ENCODE measurements around a stretch of chr13.

GRCh38 chr13:40494439-40494780 lies 172.0 kb downstream of the FOXO1 start:
- CAGE, long polyA plus RNA, result no peak
- RRBS, result no CpG with 5 or more reads among the region's 3 CpGs

GRCh38 chr13:40551185-40552359 lies 114.9 kb downstream of the FOXO1 start:
- CAGE, long polyA plus RNA, result no peak
- RRBS, result no CpG with 5 or more reads among the region's 10 CpGs

DNA sequence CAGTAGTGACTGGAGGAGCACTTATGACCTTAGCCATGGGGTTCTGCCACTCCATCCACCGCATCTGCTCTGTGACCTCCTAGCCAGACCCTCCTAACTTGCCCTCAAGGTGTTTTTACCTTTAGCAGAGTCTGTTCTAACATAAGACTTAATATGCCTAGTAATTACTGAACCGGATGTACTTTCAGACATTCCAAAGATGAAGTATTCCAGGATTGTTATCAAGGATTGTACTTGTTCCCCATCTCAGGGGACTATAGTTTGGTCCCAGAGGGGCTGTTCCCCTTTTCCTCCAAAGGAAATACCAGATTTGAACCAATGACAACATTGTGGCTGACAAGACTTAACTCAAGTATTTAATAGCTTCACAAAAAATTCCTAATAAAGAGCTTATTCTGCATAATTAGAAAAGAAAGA lies 111.1 kb downstream of the FOXO1 start:
- CAGE, long polyA plus RNA, result no peak
- RRBS, result no CpG with 5 or more reads among the region's 2 CpGs

- CAGE, long polyA plus RNA, result no peak
- RRBS, result no CpG with 5 or more reads among the region's 7 CpGs
Measured at GRCh38 chr13:40634371-40634855, 32.0 kb downstream of the FOXO1 start.

GRCh38 chr13:40776717-40777537 lies 5.9 kb upstream of the MRPS31 start:
- CAGE, long polyA plus RNA, result no peak
- RRBS, result no CpG with 5 or more reads among the region's 11 CpGs

- CAGE, long polyA plus RNA, result no peak
- RRBS, result no CpG with 5 or more reads among the region's 5 CpGs
Measured at GRCh38 chr13:40946174-40947052, 72.7 kb downstream of the ELF1 start.

DNA sequence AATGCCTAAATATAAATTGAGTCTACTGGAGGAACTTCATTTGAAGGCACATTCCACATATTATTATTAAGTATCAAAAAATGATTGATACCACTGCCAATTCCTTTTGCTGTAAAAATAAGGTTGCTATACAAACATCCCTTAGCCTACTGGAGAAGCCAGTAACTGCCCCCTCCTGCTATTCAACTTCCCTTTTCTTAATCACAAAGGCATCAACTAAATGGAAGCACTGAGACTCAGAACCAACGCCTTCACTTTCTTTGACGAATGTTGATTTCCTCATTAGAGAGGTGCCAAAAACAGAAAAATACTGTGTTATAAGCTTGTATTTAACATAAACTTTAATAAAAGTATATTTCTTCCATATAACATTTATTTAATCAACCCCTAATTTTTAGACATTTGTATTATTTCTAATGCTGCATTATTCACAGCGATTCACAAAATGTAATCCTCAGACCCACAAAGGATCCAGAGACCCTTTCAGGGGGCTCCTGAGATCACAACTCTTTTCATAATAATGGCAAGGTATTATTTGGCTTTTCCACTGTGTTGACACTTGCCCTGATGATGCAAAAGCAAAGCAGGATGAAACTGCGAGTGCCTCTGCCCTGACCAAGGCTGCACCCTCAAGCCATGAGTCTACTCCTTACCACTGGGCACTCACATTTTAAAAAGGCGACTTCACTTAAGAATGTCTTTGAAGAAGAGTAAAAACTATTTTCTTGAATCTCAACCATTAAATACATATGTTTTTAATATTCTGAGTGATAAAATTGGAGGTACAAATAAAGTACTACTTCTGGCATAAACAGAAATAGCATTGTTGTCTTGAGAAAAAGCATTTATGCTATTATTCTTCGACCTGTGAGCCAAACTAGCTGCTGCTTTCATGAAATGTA lies 11.5 kb downstream of the ELF1 start:
- CAGE, long polyA plus RNA, result no peak
- RRBS, result no CpG with 5 or more reads among the region's 6 CpGs

- CAGE, long polyA plus RNA, result no peak
- RRBS, result no CpG with 5 or more reads among the region's 6 CpGs
Measured at GRCh38 chr13:41034876-41035371, 15.8 kb upstream of the ELF1 start.

DNA sequence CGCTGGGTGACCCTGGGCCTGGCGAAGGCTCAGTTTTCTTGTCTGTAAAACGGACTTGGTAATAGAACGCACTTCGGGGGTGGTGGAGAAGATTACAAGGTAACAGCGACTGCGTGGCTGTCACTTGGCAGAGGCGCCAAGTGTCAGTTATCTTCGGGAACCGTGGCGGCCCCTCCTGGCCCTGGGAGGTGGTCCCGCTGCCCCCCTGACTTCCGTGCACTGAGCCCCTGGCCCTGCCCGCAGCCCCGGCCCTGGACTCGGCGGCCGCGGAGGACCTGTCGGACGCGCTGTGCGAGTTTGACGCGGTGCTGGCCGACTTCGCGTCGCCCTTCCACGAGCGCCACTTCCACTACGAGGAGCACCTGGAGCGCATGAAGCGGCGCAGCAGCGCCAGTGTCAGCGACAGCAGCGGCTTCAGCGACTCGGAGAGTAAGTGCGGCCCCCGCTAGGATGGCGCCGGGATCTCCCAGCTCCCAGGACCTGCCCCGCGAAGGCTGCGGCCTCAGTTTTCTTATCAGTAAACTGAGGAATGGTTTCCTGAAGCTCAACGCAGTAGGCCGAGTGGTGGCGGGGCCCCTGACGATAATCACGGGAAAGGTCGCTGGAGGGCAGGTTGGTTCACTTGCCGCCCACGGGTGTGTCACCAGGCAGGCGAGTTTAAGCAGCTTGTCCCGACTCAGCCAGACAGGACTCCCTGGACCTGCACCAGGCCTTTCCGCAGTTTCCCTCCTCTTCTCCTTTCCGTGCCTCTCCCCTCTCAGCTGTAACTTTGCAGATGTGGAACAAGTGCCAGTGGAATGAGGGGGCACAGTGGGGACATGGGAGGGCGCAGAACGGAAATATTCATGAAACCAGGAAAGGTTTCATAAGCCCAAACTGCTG lies 933 bp downstream of the RGCC start:
- CAGE, long polyA plus RNA, result no peak
- RRBS, result no CpG with 5 or more reads among the region's 61 CpGs

DNA sequence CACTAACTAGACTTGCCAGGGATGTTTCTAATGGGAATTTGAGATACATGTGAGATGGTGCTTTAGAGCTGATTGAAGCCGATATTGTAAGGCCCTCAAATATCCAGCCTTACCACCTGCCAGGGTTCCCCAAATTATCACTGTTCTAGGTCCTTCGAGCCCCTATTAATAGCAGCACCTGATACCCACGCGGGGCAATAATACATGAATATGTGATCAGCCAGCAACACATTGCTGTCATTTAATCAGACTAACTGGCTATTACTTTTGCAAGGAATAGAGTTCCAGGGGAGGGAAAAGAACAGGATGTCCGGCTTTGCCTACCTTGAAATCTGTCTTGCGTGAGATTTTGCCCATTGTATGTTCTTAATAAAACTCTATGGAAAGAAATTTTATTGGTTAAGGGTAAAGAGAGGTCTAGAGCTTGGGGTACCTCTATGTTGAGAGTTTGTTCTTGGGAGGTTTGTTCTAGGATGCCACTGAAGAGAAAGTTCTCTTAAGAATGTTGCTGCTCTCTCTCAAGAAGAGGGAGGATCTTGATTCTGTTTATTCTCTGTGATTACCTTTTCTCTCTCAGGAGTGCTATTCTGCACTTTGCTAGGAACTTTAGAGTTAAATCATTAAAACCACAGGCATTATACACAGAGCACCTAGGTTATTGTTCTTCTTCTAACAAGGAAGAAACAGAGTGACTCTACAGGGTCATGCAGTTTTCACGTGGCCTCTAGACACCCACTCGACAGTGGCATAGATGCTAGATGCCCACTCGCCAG lies 5.3 kb downstream of the RGCC start:
- CAGE, long polyA plus RNA, result no peak
- RRBS, result no CpG with 5 or more reads among the region's 9 CpGs

DNA sequence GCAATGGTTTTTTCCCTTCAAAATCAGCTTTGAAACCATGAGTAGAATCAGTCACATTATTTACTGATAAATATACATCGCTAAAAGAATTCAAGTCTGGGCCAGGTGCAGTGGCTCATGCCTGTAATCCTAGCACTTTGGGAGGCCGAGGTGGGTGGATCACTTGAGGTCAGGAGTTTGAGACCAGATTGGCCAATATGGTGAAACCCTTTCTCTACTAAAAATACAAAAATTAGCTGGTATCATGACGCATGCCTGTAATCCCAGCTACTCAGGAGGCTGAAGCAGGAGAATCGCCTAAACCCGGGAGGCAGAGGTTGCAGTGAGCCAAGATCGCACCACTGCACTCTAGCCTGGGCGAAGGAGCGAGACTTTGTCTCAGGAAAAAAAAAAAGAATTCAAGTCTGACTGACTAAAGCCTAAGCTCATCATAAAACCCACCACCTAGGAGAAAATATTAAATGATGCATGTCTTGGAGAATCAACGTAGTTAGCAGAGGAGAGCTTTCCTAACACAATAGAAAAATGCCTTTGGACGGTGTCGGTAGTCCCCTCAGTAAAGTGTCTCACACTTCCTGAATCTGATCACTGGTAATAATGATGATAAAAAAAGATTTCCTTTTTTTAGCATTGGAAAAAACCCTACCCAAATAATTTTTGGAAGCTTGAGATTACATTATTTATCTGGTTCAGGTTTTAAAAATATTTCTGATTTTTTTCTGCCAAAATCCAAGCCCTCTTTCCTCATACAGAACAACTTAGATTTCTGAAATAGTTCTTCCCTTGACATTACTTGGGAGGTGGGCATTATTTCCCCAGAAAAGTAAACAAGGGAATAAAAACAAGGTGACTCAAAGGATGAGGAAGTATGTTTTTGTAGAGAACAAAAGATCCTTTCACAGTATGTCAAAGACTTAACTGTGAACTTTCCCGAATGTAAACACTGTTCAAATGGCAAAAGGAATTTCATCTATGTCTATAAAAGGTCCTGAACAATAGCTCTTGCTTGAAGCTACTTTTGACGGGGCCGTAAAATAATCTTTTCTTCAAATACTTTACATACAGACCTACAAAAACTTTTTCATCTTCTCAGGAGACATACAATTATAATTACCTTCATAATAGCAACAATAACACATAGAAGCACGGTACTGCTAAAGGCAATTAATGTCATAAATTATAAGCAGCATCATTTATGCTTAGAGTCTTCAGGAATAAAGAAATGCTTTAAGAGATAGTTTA lies 190.7 kb downstream of the RGCC start:
- CAGE, long polyA plus RNA, result no peak
- RRBS, result no CpG with 5 or more reads among the region's 15 CpGs

DNA sequence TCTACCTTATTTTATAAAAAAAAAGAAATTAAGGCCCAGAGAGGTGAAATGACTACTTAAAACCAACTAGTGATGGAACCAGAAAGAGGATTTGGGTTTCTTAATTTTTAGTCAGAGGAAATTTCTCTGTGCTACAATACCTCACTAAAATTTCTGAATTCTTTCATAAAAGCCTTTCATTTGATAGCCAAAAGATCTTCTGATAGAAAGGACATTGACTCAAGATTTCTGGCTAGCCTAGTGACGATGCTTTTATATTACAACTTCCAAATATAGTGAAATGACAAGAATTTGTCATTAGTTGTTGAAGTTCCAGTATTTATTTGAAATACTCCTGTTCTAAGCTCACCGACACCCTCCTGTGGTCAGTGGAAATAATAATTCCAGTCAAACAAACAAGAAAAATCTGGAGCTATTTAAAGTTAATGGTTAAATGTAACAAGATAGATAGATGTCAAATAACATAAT lies 195.3 kb downstream of the RGCC start:
- CAGE, long polyA plus RNA, result no peak
- RRBS, result no CpG with 5 or more reads among the region's 2 CpGs

- CAGE, long polyA plus RNA, result no peak
- RRBS, result no CpG with 5 or more reads among the region's 8 CpGs
Measured at GRCh38 chr13:41891361-41891874, 69.5 kb downstream of the VWA8 start.

GRCh38 chr13:41961762-41962160 lies 852 bp upstream of the VWA8 start:
- CAGE, long polyA plus RNA, result no peak
- RRBS, result no CpG with 5 or more reads among the region's 2 CpGs

- CAGE, long polyA plus RNA, result no peak
- RRBS, result no CpG with 5 or more reads among the region's 5 CpGs
Measured at GRCh38 chr13:42011618-42011876, 36.9 kb upstream of the DGKH start.

- CAGE, long polyA plus RNA, result no peak
- RRBS, result no CpG with 5 or more reads among the region's 9 CpGs
Measured at GRCh38 chr13:42063937-42064689, 15.7 kb downstream of the DGKH start.

GRCh38 chr13:42720397-42721033 lies 60.9 kb upstream of the FAM216B start:
- CAGE, long polyA plus RNA, result no peak
- RRBS, result no CpG with 5 or more reads among the region's 10 CpGs

- CAGE, long polyA plus RNA, result no peak
- RRBS, result no CpG with 5 or more reads among the region's 15 CpGs
Measured at GRCh38 chr13:42872509-42873070, 91.2 kb downstream of the FAM216B start.

DNA sequence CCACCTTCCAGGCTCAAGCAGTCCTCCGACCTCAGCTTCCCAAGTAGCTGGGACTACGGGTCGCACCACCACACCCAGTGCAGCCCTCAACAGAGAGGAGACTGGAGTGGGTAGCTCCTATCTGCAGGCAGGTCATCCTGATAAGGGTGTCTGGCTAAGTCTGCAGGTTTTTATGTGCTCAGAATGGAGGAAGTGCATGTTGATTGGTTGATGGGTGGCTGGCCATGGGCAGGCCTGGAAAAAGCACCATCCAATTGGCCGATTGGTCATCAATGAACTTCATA lies 12.8 kb downstream of the DNAJC15 start:
- CAGE, long polyA plus RNA, result no peak
- RRBS, result no CpG with 5 or more reads among the region's 4 CpGs

- CAGE, long polyA plus RNA, result no peak
- RRBS, result no CpG with 5 or more reads among the region's 1 CpG
Measured at GRCh38 chr13:43058056-43058723, 34.8 kb downstream of the DNAJC15 start.